ENCODE data around the genes JADE3, ZNF41, ZNF81 and SSX4.

GRCh38 chrX:46911977-46912987 lies at the start of gene JADE3:
JADE3 (plus strand) TSS chrX:46912421.
- PRO-cap, result unidirectional peak, plus-strand start at chrX:46912303; unidirectional peak, plus-strand start at chrX:46912320; bidirectional peak, plus-strand start at chrX:46912458, minus-strand start at chrX:46912367
- RAMPAGE, long total RNA, result start-site peak on the plus strand at chrX:46912597-46912716, 11 reads

- PRO-cap, result no peak
- RAMPAGE, long total RNA, result no peak
Measured at GRCh38 chrX:46912988-46913544, 845 bp downstream of the JADE3 start.

DNA sequence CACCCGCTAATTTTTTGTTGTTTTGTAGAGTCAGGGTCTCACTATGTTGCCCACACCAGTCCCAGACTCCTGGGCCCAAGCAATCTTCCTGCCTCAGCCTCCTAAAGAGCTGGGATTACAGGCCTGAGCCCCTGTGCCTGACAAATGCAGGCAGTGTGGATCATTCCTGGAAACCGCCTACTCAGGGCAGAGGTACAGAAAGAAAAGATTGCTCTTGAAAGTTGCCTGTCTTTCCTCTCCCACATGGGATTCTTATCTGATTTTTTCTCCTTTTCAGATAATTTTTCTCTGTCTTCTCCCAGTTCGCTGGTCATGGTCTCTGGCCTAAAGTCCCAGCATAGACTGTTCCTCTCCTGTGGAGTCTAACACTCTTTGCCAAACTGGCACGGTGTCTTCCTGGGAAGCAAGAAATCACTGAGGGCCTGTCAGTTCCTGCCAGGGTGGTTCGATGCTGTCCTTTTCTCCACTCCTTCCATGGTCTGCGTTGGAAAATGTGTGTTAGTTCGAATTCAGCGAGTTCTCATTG lies 1.9 kb downstream of the RGN start:
- PRO-cap, result no peak
- RAMPAGE, long total RNA, result no peak

GRCh38 chrX:47205631-47206586 lies 12.3 kb downstream of the UBA1 start:
- PRO-cap, result no peak
- RAMPAGE, long total RNA, result no peak

DNA sequence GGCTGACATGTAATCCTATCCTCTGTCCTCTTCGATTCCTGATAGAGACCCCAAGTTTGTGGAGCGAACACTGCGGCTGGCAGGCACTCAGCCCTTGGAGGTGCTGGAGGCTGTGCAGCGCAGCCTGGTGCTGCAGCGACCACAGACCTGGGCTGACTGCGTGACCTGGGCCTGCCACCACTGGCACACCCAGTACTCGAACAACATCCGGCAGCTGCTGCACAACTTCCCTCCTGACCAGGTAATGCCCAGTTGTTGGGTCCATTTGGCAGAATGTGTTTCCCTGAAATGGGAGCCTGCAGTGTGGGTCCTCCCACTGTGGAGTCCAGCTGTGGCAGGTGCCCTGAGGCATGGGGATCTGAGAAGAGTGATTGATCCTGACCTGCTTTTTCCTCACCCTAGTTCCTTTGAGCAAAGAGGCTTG lies 8.6 kb upstream of the CDK16 start:
- PRO-cap, result no peak
- RAMPAGE, long total RNA, result no peak

DNA sequence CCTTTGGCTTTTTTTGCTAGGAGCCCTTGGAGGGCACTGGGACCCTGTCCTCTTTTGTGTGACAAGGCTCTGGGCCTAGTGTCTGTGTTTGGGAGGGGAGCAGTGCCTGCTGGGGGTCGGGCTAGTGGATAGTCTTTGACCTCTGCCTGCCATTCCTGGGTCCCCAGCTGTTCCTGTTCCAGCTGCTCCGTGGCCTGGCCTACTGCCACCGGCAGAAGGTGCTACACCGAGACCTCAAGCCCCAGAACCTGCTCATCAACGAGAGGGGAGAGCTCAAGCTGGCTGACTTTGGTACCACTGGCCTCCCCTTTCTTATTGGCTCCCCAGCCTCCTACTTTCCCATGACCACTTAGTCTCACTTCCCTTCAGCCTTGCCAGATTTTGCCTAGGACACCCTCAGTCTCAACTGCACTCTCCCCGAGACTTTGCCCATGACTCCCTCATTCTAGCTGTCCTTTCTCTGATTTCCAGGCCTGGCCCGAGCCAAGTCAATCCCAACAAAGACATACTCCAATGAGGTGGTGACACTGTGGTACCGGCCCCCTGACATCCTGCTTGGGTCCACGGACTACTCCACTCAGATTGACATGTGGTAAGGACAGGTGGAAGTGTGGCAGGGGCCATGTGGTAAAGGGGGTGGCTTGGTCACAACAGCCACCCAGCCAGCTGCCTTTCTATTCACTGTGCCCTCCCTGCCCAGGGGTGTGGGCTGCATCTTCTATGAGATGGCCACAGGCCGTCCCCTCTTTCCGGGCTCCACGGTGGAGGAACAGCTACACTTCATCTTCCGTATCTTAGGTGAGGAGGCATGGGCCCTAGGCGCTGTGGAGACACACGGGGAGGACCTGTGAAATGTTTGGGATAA lies 6.5 kb upstream of the USP11 start:
- PRO-cap, result no peak
- RAMPAGE, long total RNA, result no peak

DNA sequence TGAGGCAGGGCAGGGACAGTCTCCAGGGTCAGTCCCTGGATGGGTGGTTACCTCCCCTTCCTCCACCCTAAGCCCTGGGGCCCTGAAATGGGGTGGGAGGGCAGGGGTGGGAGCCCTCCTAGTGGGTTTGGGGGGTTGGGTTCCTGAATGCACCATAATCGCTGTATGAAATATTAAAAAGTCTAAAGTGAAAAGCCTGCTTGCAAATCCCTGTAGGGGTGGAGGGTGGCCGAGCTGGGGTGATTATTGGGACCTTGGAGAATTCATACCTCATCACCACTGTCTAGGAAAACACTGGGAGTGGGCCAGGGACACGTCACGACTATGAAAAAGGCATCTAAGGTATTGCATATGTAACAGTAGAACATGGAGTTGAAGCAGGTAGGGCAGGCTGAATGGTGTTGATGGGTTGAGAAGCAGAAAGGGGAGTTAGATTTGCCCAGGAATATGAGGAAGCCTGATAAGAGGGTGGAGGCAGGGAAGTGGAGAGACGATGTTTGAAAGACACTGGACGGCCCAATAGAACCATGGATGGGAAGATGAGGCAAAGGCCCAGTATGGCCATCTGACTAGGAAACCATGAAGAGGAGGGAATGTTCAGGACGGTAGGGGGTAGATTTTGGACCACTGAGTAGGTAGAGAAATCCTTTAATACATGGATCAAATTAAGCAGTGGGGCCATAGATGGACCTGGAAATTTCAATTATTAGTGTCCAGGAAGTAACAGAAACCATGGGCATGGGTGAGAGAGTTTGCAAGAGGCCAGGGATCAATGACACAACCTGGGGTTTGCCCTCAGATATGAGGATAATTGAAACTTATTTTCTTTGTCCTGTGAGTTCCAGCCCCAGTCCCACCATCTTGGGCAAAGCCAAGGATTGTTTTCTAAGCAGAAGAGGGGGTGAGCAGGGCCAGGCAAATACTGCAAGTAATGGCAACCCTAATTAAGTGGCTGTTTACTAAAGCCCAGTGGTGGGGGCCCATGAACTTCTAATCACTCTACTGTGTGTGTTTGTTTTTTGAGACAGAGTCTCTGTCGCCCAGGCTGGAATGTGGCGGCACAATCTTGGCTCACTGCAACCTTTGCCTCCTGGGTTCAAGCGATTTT lies 2.7 kb upstream of the USP11 start:
- PRO-cap, result no peak
- RAMPAGE, long total RNA, result no peak

DNA sequence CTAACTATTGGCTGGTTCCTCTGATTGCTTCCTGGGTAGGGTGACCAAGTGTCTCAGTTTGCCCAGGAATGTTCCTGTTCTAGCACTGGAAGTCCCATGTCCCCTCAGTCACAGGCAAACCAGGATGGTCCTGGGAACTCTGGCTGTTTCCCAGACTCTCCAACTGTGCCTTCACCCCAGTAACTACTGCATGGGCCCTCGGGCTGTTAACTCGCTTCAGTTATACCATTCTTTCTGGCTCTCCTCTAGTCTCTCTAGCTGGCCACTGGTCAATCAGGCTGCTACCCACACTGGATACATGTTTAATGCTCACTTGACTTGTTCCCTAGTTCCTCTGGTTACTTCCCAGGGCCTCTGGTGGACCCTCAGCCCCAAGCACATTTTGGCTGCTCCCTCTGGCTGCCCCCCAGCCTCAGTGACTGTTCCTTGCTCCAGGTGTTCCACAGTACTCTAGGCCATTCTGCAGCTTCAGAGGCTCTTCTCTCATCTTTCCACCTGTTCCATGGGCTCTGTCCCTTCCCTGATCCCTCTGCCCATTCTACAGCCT lies 19.6 kb downstream of the ZNF41 start:
- PRO-cap, result no peak
- RAMPAGE, long total RNA, result start-site peak on the minus strand centred at position 133 of the sequence, 58 bp wide, 15 reads

GRCh38 chrX:47482377-47483444 lies at the start of gene ZNF41:
ZNF41 (minus strand) TSS chrX:47483222.
- PRO-cap, result bidirectional peak, plus-strand start at chrX:47482654, minus-strand start at chrX:47482596; bidirectional peak, plus-strand start at chrX:47483252, minus-strand start at chrX:47482928; bidirectional peak, plus-strand start at chrX:47483280, minus-strand start at chrX:47483307
- RAMPAGE, long total RNA, result start-site peak on the minus strand at chrX:47482546-47482620, 22 reads

GRCh38 chrX:47836029-47837162 lies at the start of gene ZNF81:
ZNF81 (plus strand) TSS chrX:47836902.
- PRO-cap, result bidirectional peak, plus-strand start at chrX:47836945, minus-strand start at chrX:47836793
- RAMPAGE, long total RNA, result start-site peak on the plus strand at chrX:47836902-47836953, 75 reads

GRCh38 chrX:48002214-48002867 lies 1.4 kb downstream of the ZNF182 start:
- PRO-cap, result no peak
- RAMPAGE, long total RNA, result no peak

- PRO-cap, result no peak
- RAMPAGE, long total RNA, result no peak
Measured at GRCh38 chrX:48278870-48279201, 23.6 kb downstream of the SSX1 start.

DNA sequence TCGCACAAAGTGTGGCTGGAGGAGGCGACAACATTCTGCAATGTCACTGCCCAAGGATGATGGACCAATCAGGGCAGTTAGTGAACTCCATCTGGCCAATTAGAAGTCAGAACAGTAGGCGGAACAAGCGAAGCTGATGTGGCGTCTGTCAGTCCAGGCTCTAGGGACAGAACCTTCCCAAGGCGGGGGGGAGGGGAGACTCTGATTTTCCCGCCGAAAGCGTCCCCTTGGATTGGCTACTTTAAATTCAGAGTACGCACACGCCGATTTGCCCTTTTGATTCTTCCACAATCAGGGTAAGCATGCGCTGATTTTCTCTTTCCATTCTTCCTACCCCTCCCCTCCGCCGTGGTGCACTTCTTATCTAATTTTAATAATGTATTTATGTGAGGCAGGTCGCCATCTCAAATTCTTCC lies at the start of gene SSX4:
TSS of gene SSX4 (plus strand) at position 271 of the 416 bp plus-strand sequence.
- PRO-cap, result no peak
- RAMPAGE, long total RNA, result no peak

DNA sequence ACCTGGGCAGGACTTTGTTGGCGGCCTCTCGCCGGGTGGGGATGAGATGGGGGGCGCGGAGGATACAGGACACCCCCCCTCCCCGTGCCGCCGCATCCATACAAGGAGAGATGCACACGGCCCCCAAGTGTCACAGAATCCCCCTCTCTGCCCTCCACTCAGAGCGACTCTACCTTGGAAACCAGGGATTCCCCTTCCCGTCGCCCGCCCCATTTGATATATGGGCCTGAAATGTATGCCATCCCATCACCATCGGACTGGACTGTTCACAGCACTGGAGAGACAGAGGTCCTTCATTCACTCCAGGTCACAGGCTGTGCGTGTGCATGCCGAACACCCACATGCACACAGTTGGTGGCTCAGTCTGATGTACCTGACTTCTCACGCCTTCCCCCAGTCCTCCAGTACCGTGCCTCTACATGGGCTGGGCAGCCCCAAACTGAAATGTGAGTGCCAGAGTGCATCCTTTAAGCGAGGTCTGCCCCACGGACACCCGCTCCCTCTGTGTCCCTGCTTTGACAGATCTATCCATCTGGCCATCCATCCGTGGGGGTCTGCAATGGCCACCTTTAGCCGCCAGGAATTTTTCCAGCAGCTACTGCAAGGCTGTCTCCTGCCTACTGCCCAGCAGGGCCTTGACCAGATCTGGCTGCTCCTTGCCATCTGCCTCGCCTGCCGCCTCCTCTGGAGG lies 615 bp downstream of the PORCN start:
- PRO-cap, result no peak
- RAMPAGE, long total RNA, result start-site peak on the plus strand centred at position 516 of the sequence, 587 bp wide, 17 reads

GRCh38 chrX:48520606-48521262 lies 874 bp upstream of the EBP start:
- PRO-cap, result no peak
- RAMPAGE, long total RNA, result start-site peak on the plus strand at chrX:48520395-48520975, 27 reads

DNA sequence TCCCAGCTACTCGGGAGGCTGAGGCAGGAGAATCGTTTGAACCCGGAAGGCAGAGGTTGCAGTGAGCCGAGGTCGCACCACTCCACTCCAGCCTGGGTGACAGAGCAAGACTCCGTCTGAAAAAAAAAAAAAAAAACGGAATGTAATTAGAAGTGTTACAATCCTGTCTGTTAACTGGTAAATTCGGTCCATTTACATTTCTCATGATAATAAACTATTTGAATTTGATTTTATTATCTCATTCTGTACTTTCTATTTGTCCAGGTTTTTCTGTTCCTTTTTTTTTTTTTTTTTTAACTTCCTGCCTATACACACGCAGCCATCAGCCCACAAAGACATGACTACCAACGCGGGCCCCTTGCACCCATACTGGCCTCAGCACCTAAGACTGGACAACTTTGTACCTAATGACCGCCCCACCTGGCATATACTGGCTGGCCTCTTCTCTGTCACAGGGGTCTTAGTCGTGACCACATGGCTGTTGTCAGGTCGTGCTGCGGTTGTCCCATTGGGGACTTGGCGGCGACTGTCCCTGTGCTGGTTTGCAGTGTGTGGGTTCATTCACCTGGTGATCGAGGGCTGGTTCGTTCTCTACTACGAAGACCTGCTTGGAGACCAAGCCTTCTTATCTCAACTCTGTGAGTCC lies 1.9 kb downstream of the EBP start:
- PRO-cap, result no peak
- RAMPAGE, long total RNA, result no peak

GRCh38 chrX:48677506-48678046 lies 6.0 kb upstream of the WAS start:
- PRO-cap, result no peak
- RAMPAGE, long total RNA, result no peak

DNA sequence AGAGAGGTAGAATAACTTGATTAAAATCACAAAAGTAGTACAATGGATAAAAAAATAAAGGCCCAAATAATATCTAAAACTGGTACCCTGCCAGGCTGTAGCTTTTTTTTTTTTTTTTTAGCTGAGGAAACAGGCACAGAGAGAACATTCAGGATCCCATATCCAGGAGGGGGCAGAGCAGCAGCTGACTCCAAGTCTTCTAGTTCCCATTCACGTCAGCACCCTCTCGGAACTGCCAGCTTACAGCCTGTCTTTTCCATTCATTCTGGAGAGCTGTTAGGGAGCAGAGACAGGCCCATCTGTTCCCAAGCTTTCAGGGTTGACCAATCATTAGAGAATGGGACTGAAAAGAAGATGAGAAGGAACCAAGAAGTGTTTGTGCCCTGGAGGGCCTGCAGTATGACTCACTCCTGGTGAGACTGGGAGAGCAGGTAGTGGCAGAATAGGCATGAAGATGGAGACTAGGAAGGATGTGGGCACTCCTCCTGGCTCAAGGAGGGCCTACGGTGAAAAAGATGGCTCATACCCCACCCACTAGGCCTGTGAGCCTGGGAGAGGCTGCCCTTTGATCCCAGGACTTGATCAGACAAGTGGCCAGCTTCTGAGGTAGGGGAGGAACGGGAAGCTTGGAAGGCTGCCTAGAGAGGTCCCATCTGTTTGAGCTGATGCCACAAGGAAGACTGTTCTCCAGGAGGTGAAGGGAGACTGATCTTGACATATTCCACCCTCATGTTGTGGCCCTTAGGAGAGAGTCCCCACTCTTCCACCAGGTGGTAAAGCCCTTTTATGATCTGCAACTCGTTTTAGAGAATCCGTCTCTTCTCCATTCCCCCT lies 7.6 kb downstream of the SUV39H1 start:
- PRO-cap, result no peak
- RAMPAGE, long total RNA, result no peak

DNA sequence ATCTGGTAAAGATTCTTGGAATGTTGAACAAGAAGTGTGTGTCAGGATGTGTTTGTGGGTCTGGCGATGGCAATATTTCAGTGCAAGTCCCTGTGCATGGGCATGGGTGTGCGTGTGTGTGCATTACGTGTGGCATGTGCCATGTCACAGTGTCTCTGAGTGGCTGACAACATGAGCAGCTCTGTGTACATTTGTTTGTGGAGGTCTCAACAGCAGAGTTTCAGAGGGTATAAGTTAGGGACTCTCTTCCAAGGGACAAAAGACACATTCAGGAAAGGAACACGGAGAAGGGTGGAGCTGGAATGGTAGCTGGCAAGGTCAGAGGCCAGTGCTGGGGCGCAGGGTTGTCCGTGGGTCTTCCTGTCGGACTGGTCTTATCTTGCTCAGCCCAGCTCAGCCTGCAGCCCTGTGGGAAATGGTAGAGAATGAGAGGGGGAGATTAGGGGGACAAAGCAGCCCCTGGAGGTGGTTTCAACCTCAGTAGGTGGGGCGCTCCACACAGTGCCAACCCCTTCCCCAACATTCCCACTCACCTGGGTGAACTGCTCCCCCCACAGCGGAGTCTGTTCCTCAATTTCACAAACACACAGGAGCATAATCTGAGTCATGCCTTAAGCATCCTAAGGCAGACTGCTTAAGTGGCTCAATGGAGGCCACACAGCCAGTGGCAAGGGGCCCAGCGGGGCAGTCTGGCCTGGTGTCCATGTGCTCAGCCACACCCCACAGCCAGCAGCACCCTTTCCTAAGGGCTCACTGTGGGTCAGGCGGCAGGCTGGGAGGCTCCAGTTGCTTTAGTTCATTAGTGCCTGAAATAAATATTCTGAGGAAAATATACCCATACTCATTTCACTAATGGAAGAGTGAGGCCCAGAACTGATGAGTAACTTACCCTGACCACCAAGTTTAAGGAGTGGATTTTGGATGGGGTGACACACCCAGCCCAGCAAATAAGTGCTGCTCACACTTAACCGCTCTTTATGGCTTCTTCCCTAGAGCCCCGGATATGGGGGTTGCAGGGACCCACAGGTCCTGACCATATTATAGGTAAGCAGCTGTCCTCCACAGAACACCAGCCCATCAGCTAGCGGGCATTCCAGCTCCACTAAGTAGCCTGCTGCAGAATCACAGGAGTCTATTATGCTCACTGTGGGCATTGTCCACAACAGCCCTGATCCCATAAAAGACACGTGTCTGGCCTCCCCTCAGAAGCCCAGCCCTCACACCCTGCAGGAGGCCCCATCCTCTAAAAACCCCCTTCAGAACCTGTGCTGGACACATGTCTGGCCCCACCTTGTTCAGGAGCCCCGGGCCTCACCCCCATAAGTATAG lies 6.7 kb upstream of the HDAC6 start:
- PRO-cap, result no peak
- RAMPAGE, long total RNA, result no peak

GRCh38 chrX:48802298-48803165 lies 665 bp downstream of the HDAC6 start:
- PRO-cap, result bidirectional peak, plus-strand start at chrX:48802571, minus-strand start at chrX:48802401
- RAMPAGE, long total RNA, result start-site peak on the plus strand at chrX:48802460-48802535, 7 reads

Data from vagina (tissue), 1 donor.